ENCODE results near the gene SRP19.

DNA sequence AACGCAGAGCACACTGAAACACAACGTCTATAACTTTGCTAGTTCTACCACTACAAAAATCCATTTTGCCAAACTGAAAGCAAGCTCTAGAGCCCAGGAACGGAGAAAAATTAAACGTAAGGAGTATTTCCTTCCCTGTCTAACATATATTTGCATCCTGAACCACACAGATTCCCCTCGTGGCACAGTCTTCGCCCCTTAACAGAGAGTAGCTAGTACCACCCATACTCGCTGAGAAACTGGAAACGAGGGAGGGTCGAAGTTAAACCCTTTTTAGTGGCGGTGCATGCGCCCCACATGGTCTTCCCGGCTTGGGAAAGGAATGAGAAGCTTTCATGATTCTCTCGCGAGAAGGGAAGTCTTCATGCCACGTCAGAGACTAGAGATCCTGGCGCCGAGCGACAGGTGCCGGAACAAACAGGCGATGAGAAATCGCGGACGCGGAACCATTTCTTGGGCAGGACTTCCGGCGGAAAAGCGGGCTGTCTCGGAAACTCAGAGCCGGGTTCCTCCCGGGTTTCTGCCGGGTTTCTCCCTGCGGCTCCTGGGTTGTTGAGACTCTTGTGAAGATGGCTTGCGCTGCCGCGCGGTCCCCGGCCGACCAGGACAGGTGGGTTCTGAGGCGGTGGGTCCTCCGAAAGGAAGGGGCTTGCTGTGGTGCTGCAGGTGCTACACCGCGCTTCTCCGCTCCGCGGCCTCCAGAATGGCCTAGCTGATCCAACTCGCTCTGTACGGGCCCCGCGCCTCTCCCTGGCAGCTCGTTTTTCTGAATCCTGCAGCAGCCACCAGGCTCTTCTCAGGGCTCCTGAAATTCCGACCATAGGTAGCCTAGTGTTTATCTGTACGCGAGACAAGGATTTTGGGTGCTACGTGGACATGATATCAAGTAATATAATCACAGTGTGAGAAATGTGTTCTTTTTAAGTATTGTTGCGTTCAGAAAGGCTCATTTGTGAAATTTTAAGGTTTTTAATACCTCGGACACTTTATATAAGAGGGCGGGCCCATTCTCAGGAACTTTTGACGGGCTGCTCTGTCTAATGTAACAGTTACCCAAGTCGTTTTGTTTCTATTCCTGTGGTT, at the start of gene SRP19:
Gene SRP19, plus strand, starts transcription at position 480 of the 1,083 bp plus-strand sequence.
- PRO-cap, 2 experiments = peak in 2 of 2 experiments; most common plus-strand start position 498 of the sequence (in 2); most common minus-strand start position 324 of the sequence (in 2)

- PRO-cap, 2 experiments = peak in 2 of 2 experiments; most common plus-strand start chr5:112921596 (in 1); most common minus-strand start chr5:112921544 (in 2)
These were observed 541 bp downstream of the REEP5 start for GRCh38 chr5:112921470-112921901.

DNA sequence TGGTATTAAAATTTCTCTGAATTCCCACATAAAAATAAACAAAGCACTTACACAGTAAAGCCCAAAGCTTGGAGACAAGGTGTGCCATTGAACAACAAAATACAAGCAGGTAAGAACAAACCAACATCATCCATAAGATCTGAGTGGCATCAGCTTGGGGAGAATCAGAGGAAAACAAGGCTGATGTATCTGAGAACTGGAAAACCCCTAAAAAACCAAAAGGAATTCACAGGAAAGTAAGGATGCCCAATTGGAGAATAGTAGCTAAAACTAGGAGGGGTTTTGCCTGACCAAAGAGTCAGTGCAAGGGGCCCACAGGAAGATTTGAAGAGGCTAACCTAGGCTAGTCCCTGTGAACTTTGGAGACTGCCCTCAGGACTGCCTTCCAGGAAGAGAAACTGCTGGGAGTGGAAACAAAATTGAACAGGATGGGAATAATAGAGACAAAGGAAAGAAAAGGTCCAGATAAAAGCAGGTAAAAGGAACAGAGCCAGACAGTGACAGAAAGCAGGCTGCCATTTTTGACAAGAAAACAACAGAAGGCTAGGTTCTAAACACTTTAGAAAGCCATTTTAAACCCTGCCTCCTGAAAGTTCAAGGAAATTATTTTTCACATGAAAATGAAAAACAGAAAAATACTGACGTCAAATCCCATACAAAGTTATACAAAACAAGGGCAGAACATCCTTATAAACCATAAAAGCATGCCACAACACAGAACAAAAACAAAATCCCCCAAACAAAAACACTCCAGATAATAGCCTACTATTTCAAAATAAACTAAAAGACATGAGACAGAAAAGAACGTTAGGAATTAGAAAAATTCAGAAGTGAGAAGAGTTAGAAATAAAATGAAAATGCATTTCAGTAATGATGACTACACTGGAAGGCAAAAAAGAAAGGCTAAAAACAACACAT, 173.4 kb downstream of the DCP2 start:
- PRO-cap, 2 experiments = no peak in any of the 2 experiments

- PRO-cap, 2 experiments = no peak in any of the 2 experiments
These were observed 185.2 kb downstream of the DCP2 start for GRCh38 chr5:113161718-113162362.

DNA sequence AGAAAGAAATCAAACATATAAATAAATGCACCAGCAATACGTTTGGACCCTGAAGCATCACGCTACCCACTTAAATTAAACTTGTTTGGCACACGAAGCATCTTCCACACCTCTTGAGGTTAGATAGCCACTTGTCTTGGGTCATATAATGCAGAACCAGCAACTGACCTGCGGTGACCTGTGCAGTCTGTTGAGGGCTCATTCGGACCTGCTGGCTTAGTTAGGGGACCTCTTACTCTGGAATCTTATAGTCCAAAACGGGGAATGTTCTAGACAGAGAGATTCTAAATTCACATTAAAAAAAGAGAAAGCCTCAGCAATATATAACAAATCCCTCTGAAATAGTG, 936 bp downstream of the YTHDC2 start:
- PRO-cap, 2 experiments = no peak in any of the 2 experiments

DNA sequence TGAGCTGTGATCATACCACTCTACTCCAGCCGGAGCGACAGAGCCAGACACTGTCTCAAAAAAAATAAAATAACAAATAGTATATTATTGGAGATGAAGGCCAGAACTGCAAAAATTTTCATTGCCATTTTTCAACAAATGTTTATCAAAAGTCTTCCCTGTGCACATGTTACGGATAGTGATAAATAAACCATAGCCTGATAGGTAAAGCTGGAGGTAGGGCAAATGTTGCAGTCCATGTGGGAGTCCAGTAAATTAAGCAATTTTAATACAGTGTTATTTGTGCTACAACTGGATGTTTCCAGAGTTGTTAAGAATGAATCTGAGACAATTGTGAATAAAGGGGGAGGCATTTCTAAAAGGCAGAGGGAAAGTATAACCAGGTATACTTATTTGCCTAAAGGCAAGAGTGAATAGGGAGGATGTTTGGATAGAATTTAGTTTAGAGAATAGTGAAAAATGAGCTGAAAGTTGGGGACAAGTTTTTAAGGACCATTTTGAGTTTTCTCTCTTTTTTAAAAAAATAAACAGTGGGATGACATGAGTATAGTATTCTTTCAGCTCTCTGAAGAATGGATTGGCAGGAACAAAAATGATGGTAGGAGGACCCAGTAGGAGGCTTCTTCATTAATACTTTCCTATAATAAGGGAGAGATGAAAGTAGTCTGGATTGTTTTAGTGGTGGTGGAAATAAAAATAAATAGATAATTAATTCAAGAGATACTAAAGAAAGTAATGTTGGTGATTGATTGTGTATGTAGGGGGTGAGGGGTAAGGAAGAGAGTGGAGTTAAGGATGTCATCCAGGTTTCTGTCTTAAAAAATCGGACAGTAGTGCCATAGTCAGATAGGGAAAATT, 44.5 kb downstream of the YTHDC2 start:
- PRO-cap, 2 experiments = no peak in any of the 2 experiments

DNA sequence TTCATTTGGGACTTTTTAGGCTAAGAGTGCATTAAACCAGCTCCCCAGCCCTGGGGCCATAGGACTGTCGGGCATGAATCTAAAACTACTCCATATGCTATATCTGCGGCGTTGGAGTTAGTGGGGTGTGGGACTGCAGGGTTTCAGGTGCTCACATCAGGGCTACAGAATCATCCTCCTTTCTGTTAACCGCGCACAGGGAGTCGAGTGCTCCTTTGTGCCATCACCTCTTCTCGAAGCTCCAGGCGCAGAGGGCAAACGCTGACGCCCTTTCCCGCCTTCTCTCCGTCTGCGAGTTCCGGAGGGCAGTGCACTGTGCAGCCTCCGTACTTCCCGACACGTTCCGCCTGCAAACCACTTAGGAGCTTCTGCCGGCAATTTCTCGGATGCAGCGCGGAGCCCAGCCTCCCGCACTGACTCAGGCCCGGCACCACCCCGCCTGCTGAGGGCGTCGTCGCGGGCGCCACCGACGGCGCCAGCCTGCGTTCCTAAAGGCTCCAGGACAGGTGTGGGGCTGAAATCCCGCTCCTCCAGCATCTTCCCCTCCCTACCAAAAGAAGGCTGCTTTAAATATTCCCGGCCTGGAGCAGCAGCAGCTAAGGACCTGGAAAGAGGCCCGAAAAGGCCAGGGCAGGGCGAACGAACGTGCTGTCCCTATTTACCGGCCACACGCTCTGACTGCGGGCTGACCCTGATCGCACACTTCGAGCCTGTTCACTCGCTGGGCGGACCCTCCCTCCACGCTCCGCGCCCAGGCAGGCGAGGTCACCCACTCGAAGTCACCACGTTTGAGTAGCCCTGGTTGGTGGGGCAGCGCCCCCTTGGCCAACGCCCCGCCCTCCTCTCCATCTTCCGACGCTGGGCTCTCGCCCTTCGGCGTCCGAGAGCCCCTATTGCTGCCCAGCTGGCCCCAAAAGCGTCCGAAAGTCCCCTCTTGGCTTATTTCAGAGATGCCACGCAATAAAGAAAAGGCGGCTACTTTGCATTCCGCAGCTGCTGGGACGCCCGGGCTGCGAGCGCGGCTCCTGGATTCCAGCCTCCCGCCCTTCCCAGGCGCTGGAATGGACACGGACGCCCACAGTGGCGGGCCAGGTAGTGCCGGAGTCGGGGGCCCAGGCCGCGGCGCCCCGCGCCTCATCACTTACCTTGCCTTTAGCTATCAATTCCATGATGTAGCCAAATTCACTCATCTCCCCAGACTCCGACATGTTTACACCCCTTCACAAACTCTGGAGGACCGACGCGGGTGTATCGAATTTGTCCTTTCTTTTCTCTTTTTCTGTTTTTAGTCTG, 9.6 kb upstream of the TRIM36 start:
- PRO-cap, 2 experiments = no peak in any of the 2 experiments

- PRO-cap, 2 experiments = no peak in any of the 2 experiments
These were observed 81.0 kb upstream of the CCDC112 start for GRCh38 chr5:115377265-115378005.

DNA sequence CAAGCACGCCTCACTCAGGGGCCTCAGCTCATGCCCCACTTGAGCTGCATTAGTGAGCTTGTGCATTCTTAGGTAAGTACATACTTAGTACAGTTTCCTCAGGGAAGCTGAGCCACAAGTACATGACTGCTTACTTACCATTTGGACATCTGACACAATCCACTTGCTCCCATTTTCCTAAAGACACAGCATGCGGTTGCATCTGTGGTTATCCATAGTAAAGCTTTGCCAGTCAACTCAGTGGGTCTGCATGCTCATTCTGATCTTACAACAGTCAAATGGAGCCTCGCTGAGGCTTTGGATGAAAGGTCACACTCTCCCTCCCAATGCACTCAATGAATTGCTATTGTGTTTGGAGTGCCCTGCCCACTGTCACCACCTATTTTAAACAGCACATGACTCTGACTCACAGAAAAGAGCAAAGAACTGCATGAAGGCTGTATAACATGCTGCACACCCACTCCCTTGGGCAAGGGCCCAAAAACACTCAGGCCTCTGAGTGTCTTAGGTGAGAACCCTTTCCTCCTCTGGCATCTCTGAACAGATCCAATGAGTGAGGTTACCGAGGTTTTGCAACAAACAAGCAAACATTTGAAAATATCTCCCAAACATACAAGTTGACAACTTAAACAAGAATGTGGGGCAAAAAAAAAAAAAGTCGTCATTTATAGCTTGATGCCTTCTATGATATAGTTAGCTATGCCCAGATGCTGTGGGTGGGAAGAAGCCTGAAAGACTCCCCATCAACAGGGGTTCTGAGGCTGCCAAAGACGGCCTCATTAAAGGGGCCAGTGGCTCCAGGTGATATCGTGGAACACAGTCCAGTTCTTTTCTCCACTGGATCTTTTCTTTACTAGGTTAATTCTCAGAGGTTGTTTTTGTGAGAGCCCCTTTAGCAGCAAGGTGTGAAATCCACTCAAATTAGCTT, 118.8 kb upstream of the CCDC112 start:
- PRO-cap, 2 experiments = no peak in any of the 2 experiments

DNA sequence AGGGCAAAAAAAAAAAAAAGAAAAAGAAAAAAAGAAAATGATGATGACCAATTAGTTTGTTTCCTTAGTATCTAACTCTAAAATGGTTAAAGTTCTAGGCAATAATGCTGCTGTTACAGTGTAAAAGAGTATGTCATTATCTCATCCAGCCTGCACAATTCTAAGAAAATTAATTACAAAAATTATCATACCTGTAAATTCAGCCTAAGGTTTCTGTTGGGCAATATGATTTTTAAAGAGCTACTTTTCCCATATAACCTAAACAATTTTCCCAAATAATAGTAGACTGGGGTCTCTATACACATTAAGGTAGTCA, 23.5 kb downstream of the FEM1C start:
- PRO-cap, 2 experiments = no peak in any of the 2 experiments

DNA sequence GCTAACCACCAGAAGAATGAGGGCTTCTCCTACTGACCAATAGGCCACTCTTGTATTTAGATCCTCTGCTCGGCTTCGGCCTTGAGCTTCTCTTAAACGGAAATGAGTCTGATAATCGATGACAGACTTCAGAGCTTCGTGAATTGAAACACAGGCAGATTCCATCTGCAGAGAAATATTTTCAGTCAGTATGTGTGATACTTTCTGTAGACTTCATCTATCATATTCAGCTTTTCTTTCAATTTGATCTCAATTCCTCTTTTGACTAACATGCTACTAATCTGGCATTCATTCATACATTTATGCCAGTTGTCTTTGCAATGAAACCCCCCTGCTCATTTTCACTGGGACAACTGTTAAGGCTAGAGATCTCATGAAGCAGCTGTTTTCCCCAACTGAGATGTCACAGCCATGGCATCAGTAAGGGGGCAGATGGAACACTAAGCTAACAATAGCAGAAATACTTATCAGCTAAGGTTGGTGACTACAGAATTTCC, 9.5 kb downstream of the TMED7 start:
- PRO-cap, 2 experiments = no peak in any of the 2 experiments

DNA sequence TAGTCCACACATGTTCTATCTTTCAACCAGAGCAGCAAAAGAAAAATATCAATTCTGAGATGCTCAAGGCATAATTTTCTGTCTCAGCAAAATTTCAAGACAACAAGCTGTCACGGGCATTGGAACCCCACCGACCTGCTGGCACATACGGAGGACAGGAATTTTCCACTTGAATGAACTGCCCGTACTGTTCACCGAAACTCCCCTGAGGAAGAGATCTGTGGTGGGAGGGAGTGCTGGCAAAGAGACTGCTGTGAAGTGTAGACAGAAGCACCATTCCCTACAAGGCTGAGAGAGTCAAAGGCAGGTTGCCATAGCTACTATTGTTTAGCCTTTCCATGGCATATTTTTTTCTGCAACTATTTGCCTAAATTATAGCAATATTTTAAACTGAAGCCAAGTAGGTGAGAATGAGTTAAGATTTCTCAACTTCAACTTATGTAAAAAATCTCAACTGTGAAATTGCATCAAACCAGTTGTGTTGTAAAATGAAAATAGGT, 80.8 kb downstream of the CDO1 start:
- PRO-cap, 2 experiments = no peak in any of the 2 experiments

- PRO-cap, 2 experiments = no peak in any of the 2 experiments
These were observed 76.8 kb downstream of the CDO1 start for GRCh38 chr5:115739651-115740095.

DNA sequence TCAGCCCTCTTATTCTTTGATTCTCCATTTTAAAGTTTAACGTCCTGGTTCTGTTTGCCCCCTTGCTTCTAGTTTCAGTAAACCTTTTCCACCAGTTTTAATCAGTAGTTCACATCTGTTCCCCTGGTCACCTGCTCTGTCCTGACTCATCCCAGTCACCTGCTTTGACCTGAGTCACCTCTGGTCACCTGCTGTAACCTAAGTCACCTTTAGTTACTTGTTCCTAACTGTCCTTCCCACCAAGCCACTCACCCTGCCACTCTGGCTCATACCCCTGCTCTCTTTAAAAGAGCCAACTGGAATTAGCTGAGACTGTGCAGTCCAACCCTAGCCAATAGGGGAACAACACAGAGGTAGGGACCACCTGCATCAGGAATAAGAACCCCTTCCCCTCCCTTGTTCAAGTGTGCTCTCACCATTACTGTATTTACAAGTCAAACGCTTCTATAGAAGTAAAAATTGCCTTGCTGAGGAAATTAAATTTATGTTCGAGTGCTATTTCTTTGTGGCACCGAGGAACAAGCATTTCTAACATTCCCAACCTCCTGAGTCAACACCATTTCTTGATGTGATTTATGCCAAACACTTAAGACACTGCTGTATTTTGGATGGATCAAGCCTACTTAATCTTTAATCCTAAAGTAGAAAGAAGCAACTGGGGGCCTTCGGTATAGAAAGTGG, 42.8 kb downstream of the SEMA6A start:
- PRO-cap, 2 experiments = no peak in any of the 2 experiments

GRCh38 chr5:116571741-116572294, 2.8 kb downstream of the SEMA6A start:
- PRO-cap, 2 experiments = no peak in any of the 2 experiments

DNA sequence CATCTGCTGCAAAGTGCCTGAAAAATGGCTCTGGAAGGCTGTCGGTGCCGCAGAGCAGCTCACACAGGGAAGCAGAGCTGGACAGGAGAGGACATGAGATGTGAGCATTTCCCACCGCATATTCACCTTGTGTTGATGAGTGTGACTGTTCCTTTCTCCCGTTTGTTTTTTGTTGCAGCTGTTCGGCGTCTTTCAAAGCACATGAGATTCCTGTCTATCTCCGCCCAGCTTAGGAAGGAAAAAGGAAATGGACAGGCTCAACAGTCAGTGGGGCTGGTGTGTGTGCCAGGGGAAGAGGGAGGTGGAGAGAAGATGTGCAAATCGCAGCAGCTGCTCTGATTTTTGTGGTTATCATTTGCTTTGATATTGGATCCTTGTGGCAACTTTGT, 165.0 kb upstream of the SEMA6A start:
- PRO-cap, 2 experiments = no peak in any of the 2 experiments

GRCh38 chr5:118701902-118702314, 286.4 kb downstream of the DTWD2 start:
- PRO-cap, 2 experiments = no peak in any of the 2 experiments

- PRO-cap, 2 experiments = peak in 2 of 2 experiments; most common plus-strand start chr5:119268837 (in 2); most common minus-strand start chr5:119268581 (in 2)
These were observed 87.2 kb upstream of the TNFAIP8 start for GRCh38 chr5:119268443-119269138.

DNA sequence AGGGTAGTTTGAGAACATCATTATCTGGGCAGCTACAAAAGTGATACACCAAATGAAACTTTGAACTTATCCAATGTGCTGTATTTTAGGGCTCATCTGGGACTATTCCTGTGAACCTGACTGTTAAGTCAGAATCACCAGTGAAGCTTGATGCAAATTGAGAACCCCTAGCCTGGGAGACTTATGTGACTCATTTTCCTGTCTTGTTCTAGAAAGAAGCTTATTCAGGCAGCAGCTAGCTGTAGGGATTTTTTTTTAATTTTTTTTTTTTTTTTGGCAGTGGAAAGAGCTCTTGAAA, 81.1 kb upstream of the TNFAIP8 start:
- PRO-cap, 2 experiments = no peak in any of the 2 experiments

DNA sequence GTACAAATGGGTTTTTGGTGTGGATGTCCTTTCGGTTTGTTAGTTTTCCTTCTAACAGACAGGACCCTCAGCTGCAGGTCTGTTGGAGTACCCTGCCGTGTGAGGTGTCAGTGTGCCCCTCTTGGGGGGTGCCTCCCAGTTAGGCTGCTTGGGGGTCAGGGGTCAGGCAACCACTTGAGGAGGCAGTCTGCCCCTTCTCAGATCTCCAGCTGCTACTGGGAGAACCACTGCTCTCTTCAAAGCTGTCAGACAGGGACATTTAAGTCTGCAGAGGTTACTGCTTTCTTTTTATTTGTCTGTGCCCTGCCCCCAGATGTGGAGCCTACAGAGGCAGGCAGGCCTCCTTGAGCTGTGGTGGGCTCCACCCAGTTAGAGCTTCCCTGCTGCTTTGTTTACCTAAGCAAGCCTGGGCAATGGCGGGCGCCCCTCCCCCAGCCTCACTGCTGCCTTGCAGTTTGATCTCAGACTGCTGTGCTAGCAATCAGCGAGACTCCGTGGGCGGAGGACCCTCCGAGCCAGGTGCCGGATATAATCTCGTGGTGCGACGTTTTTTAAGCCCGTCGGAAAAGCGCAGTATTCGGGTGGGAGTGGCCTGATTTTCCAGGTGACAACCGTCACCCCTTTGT, 150.7 kb downstream of the FAM170A start:
- PRO-cap, 2 experiments = no peak in any of the 2 experiments

All from right ventricle myocardium (tissue), 1 donor.